ENCODE measurements around the genes SH2D6 and ST3GAL5.

DNA sequence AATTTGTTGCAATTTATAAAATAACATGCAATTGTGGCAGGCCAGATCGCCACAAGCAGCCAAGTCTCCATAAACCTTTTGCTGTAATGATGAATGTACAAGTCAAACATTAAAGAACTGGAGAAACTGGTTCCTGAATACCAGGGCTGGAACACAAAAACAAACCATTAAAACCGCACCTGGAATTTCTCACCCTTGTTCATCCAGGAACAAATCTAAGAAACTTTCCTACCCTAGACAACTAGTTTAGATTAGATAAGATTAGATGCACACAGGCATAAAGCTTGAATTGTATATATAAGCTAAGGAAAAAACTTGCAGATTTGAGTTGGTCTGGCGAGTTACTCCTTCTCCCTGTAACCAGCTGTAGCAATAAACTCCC, 1835.4 kb upstream of the LRRTM1 start:
- RAMPAGE, long total RNA = no peak
- RRBS = no CpG with 5 or more reads among the region's 3 CpGs

- RAMPAGE, long total RNA = no peak
- RRBS = no CpG with 5 or more reads among the region's 4 CpGs
These were observed 48.0 kb downstream of the TRABD2A start for GRCh38 chr2:84832894-84833368.

- RAMPAGE, long total RNA = no peak
- RRBS = no CpG with 5 or more reads among the region's 12 CpGs
These were observed 14.6 kb downstream of the TMSB10 start for GRCh38 chr2:84919821-84920750.

- RAMPAGE, long total RNA = no peak
- RRBS = no CpG with 5 or more reads among the region's 4 CpGs
These were observed 8.1 kb upstream of the KCMF1 start for GRCh38 chr2:84962888-84963331.

DNA sequence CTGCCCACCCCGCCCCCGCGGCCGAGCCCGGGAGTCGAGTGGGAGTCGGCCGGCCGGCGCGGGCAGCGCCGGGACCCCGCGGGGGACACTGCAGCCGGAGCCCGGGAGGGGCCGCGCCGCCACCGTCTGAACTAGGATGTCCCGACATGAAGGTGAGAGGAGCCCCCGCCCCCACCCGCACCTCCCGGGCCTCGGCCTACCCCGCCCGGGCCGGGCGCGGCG, 266 bp downstream of the KCMF1 start:
- RAMPAGE, long total RNA = no peak
- RRBS = 1% methylated on average over 8 of the region's 32 CpGs

- RAMPAGE, long total RNA = no peak
- RRBS = under 1% methylated on average over 4 of the region's 23 CpGs
These were observed 71.7 kb downstream of the TGOLN2 start for GRCh38 chr2:85255839-85256745.

GRCh38 chr2:85315838-85316348, 11.9 kb downstream of the TGOLN2 start:
- RAMPAGE, long total RNA = no peak
- RRBS = no CpG with 5 or more reads among the region's 6 CpGs

DNA sequence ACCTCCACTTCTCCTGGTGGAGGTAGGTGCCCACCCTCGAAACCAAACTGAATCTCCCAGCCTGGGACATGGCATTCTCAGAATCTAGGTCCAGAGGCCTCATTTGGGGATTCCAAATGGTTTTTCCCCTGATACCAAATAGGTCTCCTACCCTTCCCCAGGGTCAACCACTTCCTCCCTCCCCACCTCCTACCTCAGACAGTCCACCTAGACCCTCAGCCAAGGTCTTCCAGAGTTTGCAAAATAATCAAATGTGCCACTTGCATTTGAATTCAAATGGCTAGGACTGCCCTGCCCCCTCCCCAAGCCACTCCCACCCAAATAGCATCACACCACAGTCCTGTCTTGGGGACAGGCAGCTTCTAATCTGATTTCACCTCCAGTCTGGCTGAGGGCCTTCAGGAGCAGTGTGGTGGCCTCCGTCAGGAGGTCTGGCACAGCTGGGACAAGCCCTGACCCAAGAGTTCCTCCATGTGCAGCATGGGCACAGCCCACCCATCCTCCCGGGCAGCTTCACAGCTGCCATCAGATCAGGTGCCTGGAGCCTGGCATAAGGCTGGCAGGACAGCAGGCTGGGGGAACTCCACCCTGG, 497 bp downstream of the CAPG start:
- RAMPAGE, long total RNA = no peak
- RRBS = no CpG with 5 or more reads among the region's 3 CpGs

DNA sequence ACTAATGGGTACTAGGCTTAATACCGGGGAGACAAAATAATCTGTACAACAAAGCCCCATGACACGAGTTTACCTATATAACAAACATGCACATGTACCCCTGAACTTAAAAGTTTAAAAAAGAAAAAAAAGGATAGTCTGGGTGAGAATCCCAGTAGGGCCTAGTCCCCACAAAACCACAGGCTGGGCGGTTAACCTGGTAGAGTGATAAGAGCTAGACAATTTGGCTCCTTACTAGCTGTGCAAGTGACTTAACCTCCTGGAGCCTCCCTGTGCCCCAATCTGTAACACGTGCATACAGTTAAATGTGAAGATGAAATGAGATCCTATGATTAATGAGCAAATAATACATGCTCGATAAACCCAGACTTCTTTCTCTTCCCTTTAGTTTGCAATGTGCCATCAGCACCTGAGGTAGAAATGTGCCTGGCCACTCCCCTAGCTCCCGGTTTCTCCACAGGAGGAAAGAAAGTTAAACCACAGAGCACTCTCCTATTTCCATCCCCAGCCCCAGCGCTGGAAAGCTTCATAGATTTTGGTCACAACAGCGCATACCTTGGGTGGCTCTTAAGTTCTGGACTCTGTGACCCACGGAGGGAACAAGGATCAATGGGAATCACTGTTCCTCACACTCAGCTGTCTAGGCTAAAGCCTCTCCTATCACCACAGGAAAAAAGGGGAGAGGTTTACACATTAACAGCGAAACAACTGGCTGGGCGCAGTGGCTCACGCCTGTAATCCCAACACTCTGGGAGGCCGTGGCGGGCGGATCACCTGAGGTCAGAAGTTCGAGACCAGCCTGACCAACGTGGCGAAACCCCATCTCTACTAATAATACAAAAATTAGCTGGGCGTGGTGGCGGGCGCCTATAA, 2.7 kb upstream of the CAPG start:
- RAMPAGE, long total RNA = no peak
- RRBS = no CpG with 5 or more reads among the region's 21 CpGs

DNA sequence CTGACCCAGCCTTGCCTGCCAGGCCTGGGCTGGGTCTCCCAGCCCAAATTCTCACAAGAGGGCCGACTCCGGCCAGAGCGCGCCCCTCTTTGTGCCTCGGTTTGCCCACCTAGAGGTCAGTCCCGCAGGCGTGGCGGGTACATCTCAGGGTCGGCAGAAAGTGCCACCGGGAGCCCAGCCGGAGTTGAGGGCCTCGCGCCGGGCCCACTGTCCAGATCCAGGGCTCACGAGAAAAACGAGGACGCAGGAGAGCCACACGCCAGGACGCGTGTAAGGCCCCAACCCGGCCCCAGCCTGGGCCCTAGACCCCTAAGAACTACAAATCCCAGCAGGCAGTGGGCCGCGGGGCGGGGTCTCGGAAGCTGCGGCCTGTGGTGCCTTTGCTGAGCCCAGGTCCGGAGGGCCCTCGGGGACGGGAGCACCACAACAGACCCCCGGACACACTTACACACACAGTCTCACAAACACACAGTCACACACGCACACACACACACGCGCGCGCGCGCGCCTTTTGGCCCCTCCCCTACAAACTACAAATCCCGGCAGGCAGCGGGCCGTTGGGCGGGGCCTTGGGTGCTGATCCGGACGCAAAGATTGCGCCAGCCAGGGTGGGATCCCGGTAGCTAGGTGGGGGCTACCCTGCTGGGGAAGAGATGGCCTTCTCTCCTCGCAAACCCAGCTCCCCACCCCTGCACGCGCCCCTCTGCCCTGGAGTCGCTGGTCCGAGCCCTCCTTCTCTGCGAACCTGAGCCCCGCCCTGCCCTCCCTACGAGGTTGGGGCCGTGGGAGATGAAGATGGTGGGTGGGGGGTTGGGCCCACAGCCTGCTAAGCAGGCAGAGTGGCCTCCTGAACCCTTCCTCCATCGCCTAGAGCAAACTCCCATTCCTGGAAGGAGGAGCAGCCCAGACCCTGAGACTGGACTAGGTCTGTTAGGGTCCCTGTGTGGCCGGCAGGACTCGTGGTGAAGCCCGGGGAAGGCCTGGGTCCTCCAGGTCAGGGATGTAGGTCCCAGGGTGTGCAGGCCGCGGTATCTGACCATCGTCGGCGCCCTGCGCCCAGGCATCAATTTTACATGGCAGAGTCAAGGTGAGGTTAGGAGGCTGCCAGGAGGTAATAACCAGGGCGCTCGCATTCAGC, at the start of gene SH2D6:
Gene SH2D6, plus strand, starts transcription at position 557 of the 1,138 bp plus-strand sequence.
- RAMPAGE, long total RNA = no peak
- RRBS = 1% methylated on average over 16 of the region's 67 CpGs

GRCh38 chr2:85468243-85469078, 49.9 kb downstream of the SH2D6 start:
- RAMPAGE, long total RNA = no peak
- RRBS = no CpG with 5 or more reads among the region's 9 CpGs

DNA sequence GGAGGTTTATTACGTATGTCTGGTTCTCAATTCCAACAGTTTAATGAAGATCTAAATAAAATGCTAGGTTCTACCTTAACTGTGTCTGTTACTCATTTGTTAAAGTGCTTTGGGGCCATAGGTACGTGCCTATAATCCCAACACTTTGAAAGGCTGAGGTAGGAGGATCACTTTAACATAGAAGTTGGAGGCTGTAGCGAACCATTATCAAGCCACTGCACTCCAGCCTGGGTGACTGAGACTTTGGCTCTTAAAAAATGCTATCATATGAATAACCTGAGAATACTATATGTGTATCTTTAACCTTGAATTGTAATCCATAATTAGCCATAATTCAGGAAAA, 6.2 kb downstream of the MAT2A start:
- RAMPAGE, long total RNA = no peak
- RRBS = no CpG with 5 or more reads among the region's 3 CpGs

GRCh38 chr2:85585708-85586229, 1.5 kb downstream of the VAMP5 start:
- RAMPAGE, long total RNA = no peak
- RRBS = no CpG with 5 or more reads among the region's 3 CpGs

- RAMPAGE, long total RNA = no peak
- RRBS = no CpG with 5 or more reads among the region's 4 CpGs
These were observed 9.3 kb upstream of the GNLY start for GRCh38 chr2:85684891-85685257.

GRCh38 chr2:85705513-85706091, 11.4 kb downstream of the GNLY start:
- RAMPAGE, long total RNA = no peak
- RRBS = no CpG with 5 or more reads among the region's 3 CpGs

DNA sequence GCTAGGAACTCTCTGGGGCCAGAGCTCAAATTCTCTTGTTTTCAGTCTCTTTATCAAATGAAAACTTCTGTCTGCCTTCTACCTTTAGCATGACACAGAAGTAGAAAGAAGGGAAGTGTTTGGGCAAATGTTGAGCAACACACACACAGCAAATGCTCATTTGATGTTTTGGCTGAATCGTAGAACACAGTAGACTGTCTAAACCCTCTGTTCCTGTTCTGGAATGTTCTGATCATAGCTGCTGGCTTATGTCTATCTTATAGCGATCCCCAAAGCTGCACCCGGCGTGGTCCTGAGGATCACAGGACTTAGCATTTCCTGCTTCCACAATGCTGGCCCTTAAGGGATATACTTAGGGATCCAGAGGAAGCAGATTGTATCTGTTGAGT, 15.2 kb downstream of the GNLY start:
- RAMPAGE, long total RNA = no peak
- RRBS = no CpG with 5 or more reads among the region's 4 CpGs

DNA sequence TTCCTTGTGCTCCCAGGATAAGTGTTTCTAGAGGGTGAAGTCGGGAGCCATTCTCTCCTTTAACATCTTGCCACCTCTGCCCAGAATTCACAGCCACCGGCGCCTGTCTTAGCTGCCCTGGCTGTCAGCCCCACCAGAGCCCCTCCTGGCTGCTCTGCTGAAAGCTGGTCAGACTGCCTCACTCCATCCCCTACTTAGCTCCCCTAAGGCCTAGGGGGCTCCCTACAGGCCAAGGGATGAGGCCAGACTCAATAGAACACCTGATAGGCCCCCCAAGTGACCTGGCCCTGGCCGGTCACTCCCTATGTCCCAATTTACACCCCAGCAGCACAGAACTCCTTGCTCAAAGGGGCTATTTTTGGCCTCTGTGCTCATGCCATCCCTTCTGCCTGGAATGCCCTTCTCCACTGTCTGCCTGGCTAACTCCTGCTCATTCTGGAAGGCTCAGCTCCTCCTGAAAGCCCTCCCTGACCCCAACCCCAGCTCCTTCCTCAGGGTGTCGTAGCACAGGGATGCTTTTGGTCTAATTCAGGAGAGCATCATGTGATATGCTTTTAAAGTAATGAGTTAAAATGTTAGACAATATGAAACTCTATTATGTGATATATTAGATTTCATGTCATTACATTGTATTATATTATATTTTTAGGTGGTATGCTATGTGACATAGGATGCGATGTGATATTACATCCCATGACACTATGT, 20.8 kb downstream of the ATOH8 start:
- RAMPAGE, long total RNA = no peak
- RRBS = no CpG with 5 or more reads among the region's 6 CpGs

DNA sequence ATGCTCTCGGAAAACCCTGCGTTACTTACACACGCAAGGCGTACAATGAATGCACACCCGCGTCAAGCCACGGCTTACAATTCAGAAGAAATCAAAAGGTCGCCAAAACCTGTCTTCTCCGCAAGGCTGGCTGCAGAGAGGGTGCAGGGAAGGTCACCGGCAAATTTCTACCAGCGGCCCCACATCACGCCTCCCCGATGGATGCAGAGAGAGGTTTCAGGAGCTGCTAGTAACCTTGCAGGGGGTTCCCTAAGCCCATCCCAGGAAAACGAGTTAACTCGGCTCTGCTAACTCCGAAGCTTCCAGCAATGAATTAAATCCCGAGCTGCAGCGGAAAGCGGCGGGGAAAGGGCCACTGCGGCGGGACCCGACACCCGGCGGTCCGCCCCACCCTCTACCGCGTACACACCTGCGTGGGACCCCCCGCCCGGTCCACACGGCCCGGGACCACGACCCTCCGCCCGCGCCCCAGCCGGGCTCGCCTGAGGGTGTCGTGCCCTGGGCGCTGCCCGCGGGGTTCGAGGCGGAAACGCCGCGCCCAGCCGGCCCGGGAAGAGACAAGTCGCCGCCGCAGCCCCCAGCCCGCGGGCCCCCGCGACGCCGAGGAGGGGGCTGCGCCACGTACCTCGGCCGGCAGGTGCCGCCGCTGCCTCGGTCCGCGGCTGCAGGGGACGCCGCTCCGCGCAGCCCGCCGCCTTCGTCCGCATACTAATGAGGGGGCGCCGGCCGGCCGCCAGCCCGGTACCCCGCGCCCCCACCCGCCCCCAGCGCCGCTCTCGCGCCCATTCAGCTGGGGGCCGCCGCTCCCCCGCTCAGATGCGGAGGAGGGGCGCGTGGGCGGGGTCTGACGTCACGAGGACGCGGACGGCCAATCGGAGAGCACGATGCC, at the start of gene ST3GAL5:
Gene ST3GAL5, minus strand, starts transcription at position 792 of the 889 bp plus-strand sequence.
- RAMPAGE, long total RNA = no peak
- RRBS = under 1% methylated on average over 33 of the region's 102 CpGs

GRCh38 chr2:85997736-85998333, 107.9 kb downstream of the POLR1A start:
- RAMPAGE, long total RNA = no peak
- RRBS = no CpG with 5 or more reads among the region's 8 CpGs

GRCh38 chr2:86042671-86043329, 62.9 kb downstream of the POLR1A start:
- RAMPAGE, long total RNA = no peak
- RRBS = no CpG with 5 or more reads among the region's 11 CpGs